Metanephros (tissue), 2 donors: ENCODE data around the genes EPX, MKS1 and SUPT4H1.

GRCh38 chr17:57569942-57570311 is 175.2 kb downstream of the CCDC182 start:
- RAMPAGE, long total RNA: no peak

- RAMPAGE, long total RNA: no peak
Measured at GRCh38 chr17:57833077-57833684, 16.7 kb downstream of the MRPS23 start.

- RAMPAGE, long total RNA: no peak
Measured at GRCh38 chr17:57855382-57855920, 5.6 kb upstream of the MRPS23 start.

- RAMPAGE, long total RNA: no peak
Measured at GRCh38 chr17:57868418-57869529, 18.9 kb upstream of the MRPS23 start.

GRCh38 chr17:57899505-57900217 is 49.8 kb upstream of the MRPS23 start:
- RAMPAGE, long total RNA: no peak

DNA sequence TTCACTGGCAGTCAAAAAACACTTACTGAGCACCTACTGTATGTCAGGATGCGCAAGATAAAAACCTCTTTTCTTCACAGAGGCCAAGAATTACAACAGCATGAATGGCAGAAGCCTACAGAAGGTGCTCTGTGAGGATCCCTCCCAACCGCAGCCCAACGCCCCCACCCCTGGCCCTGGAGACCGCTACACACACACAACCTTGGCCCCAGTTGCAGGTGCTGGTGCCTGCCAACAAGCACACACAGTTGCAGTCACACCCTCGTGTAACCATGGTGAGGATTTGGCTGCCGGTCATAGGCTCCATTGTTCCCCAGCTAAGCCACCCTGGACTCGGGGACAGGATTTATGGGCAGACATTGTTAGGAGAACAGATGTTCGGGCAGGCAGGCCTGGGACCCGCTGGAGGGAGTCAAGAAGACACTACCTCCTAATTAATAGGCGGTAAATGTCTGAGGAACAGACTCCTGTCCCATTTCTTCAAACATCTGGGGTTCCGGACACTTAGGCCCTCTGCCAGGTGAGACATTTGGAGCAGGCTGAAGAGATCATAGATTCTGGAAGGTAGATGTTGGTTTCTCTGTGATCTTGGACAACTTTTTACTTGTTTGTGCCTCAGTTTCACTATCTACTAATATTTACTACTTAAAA is 43.1 kb downstream of the CUEDC1 start:
- RAMPAGE, long total RNA: no peak

DNA sequence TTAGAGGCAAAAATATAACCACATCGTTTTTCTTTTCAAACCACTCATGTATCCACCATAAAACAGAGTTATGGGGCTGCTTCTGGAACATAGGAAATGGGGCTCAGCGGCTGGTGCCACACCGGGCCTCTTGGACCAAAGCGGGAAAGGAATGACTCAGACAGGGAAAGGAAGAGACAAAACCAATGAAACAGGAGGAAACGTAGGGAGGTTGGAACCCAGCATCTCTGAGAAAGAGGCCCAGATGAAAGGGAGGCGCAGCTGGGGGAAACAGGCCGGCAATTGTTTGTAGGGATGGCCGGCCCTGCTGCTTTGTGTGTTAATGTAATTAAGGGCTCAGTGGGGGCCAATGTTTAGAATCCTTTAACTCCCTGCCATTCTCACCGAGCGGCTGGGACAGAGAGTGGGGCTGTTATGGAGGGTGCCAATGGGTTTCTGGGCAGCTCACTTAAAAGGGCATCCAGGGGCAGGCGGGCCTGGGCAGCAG is 28.4 kb downstream of the CUEDC1 start:
- RAMPAGE, long total RNA: no peak

GRCh38 chr17:57940606-57941307 is 14.5 kb downstream of the CUEDC1 start:
- RAMPAGE, long total RNA: no peak

DNA sequence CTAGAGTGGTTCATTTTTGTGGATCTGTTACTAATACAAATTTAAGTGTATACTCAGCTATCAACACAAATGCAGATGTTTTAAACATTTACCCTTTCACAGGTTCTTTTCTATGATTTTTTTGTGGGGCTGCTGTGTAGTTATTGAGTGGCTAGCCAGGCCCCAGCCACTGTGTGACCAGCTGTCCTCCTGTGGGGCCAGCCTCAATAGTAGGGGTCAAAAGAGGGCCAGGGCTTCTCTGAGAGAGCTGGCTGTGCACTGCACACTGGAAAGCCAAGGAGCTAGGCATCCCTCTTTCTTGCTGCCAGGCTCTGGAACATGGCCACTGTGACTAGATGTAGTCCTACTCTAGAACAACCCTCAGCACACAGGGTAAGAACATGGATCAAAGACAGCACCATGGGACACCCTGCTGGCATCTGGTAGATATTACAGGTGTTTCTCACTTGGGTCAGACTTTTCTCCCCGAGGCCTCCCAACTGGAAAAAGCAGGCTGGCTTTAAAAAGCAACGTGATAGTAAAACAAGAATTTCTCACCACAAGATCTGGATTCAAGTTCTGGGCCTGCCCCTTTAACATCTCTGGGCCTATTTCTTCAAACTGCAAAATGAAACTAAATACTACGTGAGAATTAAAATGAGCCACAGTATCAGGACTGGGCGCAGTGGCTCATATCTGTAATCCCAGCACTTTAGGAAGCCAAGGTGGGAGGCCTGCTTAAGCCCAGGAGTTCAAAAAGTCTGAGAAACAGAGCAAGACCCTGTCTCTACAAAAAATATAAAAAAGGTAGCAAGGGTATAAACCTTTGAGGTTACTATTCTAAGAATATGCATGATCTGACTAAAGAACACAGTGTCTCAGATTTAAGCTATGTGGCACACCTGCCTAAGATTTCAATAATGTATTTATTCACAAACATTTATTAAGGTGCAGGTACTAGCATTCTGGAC is 7.4 kb upstream of the VEZF1 start:
- RAMPAGE, long total RNA: no peak

GRCh38 chr17:58093975-58094820 is 11.0 kb downstream of the DYNLL2 start:
- RAMPAGE, long total RNA: no peak

- RAMPAGE, long total RNA: no peak
Measured at GRCh38 chr17:58192530-58192784, at the start of gene EPX. Gene EPX, plus strand, starts transcription at chr17:58192726.

GRCh38 chr17:58218987-58219642 is at the start of gene MKS1:
Gene MKS1, minus strand, starts transcription at chr17:58219255.
- RAMPAGE, long total RNA: no peak

- RAMPAGE, long total RNA: no peak
Measured at GRCh38 chr17:58305191-58305759, 23.3 kb downstream of the TSPOAP1 start.

DNA sequence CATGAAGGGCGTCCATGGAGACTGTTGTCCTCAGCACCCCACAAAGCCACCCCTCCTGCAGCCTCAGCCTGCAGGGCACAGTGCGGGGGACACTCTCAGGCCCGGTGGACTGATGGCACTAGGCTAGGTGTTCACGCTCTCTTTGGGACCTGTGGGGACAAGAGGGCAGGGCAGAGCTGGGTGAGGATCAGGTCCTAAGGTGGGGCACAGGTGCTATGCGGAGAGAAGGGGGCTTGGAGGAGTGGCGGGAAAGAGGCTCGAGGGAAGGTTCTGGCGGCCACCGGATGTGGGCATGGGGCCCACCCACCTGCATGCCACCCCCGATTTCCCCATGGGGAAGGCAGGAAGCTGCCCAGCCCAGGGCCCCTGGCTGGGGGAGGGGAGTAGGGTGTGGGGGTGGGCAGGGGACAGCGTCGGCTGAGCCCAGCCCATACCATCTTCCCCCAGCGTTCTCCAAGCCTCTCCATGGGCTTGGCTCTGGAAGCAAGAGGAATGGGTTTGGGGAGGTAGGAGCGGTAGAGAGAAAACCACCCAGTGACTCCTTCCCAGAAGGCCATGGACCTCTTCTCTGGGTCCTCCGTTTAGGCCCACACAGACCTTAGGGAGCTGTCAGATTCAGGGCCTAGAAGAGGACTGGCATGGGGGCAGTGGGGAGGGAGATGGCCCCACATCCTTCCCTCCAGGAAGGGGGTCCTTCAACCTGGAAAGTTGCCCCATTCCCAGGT is 4.6 kb upstream of the TSPOAP1 start:
- RAMPAGE, long total RNA: no peak

- RAMPAGE, long total RNA: no peak
Measured at GRCh38 chr17:58335812-58336285, 7.3 kb upstream of the TSPOAP1 start.

DNA sequence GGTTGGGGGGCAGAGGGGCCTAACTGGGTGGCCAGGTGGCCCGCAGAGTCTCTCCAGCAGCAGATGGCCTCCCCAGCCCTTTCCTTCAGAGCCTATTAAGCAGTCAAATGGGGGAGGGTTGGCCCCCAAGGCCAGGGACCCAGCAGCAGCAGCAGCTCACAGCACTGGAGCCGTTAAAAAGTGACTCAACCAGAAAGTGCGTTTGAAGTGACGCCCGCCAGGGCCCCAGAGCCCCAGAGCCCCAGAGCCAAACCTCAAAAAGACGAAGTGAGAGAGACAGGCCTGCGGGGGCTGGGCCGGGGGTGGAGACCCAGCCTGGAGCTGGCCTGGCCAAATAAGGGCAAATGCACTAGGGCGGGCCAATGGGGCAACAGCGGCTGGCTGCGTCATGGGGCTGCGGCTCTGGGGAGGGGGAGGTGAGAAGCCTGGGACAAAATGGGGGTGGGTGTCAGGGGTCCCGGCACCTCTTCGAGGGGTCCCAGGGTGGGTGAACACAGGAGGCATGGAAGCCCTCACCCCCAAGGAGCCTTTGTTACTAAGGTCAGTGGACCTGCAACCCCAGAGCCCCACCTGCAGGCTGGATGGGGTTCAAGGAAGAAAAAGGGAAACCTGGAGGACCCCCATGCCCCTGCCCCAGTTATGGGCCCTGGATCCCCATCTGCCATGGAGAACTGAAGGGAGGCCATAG is 9.5 kb upstream of the TSPOAP1 start:
- RAMPAGE, long total RNA: no peak

- RAMPAGE, long total RNA: no peak
Measured at GRCh38 chr17:58352052-58352866, at the start of gene SUPT4H1. Gene SUPT4H1, minus strand, starts transcription at chr17:58352201.

GRCh38 chr17:58741089-58741767 is 14.4 kb upstream of the PPM1E start:
- RAMPAGE, long total RNA: no peak

- RAMPAGE, long total RNA: no peak
Measured at GRCh38 chr17:58993336-58993715, 113.4 kb downstream of the TRIM37 start.

GRCh38 chr17:59165859-59166477 is 10.4 kb downstream of the PRR11 start:
- RAMPAGE, long total RNA: no peak